AG04450 (cell line): ENCODE data around the gene TRIM59.

- CAGE, long polyA plus RNA, result no peak
- RRBS, result no CpG with 5 or more reads among the region's 9 CpGs
These were observed 22.0 kb downstream of the TRIM59 start for GRCh38 chr3:160427400-160428117.

- CAGE, long polyA plus RNA, result no peak
- RRBS, result no CpG with 5 or more reads among the region's 3 CpGs
These were observed 499 bp downstream of the TRIM59 start for GRCh38 chr3:160449165-160449408.

DNA sequence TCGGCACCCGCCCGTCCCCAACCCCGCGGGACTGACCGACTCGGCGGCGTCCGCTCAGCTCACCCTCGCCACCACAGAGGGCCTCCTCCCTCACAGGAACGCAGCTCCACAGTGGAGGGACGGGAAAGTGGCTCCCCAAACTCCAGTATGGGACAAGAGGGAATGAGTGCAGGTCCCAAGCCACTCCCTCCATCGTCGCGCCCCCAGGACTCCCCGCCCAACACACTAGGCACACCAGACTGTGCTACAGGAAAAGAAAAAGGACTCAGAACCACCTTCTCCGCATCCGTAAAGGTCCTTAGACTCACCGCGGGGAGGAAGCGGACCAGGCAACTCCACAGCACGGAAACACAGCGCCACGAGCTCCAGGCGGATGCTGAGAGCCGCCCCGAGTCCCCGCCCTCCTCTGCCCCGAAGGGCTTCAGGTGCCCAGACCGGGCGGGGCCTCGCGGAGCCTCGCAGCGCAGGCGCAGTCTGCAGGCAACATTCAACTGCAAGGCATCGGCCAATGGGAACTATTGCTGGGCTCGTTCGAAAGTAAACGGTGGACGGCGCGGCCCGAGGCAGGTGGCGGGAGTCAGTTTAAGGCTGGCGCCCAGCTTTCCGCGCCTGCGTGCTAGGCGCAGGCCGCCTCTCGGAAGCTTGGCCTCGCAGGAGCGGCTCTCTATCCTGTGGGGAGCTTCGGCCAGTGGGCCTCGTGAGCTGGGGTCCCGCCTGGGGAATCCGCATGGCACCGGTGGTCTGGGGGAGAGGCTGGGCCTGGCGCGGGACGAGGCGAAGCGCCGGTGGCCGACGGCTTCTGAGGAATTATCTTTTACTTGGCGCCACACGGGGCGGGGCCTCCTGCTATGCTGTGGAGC, at the start of gene TRIM59:
Gene TRIM59 (minus strand): TSS at position 378 of the 860 bp plus-strand sequence.
- CAGE, long polyA plus RNA, result start-site peak on the minus strand centred at position 384 of the sequence, 107 bp wide, 314 and 197 reads in 2 replicates
- RRBS, result 1% methylated on average over 9 of the region's 71 CpGs

DNA sequence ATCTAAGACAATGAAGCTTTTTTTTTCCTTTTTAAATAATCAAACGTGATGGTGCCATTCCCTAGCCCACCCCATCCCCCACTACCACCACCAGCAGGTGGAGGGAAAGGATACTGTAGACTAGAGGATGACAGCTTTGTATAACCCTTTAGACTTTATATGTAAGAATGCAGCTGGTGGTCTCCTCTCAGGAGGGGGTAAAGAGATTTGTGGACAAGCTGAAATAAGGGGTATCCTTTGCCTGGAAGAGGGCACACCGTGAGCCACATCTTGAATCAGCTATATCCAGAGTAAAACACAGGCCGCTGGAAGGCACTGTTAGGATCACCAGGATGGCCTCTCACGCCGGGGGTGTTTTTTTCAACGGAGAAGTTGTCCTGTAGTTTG, 1.1 kb downstream of the KPNA4 start:
- CAGE, long polyA plus RNA, result no peak
- RRBS, result no CpG with 5 or more reads among the region's 6 CpGs

DNA sequence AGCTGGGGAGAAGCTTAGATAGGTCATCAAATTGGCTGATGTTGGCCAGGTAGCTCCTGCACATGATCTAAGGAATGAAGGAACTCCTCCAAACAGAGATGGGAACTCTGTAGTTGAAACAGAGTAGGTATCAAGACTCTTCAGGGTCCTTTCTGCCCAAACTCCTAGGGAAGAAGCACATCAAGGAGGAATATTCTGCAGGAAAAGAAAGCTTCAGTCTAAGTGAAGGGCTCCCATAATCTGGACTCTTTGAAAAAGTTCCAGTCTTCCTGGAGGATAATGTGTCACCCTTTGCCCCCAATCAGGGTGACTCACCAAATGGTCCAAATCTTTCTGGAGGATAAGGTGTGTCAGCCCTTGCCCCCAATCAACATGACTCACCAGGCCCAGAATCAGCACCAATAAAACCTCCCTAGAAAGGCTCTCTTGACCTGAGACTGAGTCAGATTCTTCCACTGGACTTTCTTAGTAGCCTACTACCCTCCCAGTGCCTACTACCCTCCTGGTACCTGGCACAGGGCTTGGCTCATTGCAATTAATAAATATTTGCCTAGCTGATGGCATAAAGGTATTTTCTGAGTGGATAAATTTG, 9.6 kb upstream of the ARL14 start:
- CAGE, long polyA plus RNA, result no peak

- CAGE, long polyA plus RNA, result no peak
- RRBS, result no CpG with 5 or more reads among the region's 4 CpGs
These were observed 3.3 kb downstream of the PPM1L start for GRCh38 chr3:160759319-160759835.

- CAGE, long polyA plus RNA, result no peak
- RRBS, result no CpG with 5 or more reads among the region's 5 CpGs
These were observed 61.0 kb downstream of the PPM1L start for GRCh38 chr3:160816878-160817508.

GRCh38 chr3:161016404-161016832, 88.7 kb downstream of the B3GALNT1 start:
- CAGE, long polyA plus RNA, result no peak
- RRBS, result no CpG with 5 or more reads among the region's 4 CpGs

- CAGE, long polyA plus RNA, result no peak
- RRBS, result no CpG with 5 or more reads among the region's 6 CpGs
These were observed 35.5 kb downstream of the B3GALNT1 start for GRCh38 chr3:161069300-161070390.

DNA sequence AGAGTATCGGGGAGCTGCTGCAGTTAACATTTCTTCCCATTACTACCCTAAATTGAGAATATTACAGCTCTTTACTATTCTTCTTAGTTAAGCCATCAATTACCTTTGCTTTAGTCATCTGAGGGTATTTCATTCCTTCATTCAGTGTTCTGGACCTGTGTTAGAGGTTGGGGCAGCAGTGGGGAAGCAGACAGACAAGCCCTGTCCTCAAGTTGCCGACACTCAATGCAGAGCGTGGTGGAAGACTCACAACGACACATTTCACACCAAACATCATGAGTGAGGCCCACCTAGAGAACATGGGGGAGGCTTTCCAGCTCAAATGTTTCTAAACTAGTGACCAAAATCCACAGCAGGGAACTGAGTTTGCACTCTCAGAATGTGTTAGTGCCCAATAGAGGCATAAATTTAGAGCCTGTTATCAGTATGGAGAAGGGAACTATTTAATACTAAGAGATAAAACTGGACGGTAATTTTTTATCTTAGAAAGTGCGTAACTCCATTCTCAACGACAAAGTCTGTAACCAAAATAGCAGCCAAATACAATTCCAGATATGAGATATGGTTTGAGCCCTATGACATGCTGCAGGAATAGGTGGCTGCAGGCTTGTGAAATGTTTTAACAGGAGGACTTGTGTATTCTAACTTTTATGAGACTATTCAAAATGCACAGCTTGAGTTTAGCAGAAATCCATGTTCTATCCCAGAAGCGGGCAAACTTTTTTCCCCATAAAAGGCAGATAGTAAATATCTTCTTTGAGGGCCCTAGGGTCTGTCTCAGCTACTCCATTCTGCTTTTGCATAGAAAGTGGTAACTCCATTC, 3.6 kb downstream of the B3GALNT1 start:
- CAGE, long polyA plus RNA, result no peak
- RRBS, result no CpG with 5 or more reads among the region's 8 CpGs

- CAGE, long polyA plus RNA, result no peak
- RRBS, result no CpG with 5 or more reads among the region's 3 CpGs
These were observed 1.8 kb downstream of the NMD3 start for GRCh38 chr3:161222902-161223375.

DNA sequence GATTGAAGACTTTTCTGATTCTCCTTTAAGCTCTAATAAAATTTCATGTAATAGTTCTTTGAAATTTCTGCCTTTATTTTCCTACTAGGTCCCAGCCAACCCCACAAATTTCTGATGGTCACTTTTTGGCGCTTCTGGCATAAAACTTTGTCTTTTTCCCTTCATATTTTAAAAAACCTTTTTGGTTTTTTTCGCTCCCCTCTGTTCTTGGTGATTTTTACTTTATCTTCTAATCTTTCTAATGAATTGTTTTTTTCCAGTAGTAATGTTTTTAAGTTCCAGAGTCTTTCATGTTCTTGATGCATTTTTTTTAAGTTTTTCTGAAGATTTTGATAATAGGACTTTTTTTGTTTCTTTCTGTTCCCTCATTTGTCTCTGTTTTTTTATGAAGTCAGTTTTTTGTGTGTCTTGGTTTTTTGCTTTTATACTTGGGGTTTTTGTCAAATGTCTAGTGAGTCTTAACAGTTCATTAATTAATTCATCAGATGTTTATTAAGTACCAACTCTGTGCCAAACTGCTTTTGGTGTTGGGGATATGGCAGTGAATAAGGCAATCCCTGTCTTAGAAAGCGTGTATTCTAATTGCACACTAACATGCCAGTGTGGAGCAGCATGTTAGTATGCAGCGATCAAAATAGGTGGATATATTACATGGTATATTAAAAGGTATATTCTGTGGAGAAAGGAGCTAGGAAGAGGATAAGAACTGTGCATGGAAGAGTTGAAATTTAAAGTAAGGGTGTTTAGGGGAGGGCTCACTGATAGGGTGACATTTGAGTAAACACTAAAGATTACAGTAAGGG, 7.3 kb downstream of the NMD3 start:
- CAGE, long polyA plus RNA, result no peak
- RRBS, result no CpG with 5 or more reads among the region's 4 CpGs

- CAGE, long polyA plus RNA, result no peak
These were observed 418 bp upstream of the SI start for GRCh38 chr3:165078653-165079175.

DNA sequence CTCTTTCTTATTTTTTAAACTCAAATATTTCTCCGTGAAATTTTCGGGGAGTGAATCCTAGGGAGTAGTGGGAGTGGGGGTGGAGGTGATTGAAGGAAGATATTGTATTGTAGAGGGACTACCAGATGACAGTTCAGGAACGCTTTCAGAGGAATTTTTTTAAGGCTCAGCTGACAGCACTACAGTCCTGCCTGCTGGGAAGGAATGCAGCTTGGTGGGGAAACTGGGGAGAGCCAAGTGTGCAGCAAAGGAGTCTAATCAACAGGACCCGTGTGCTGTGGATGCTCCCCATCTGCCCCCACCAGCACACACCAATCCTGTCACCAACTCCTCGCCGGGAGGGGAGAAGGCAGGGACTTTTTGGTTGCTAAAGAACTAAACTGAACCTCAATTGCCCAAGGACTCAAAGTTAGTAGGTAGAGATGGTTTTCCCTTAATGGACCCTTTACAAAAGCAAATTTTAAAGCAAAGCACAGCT, 2.3 kb downstream of the SLITRK3 start:
- CAGE, long polyA plus RNA, result no peak
- RRBS, result no CpG with 5 or more reads among the region's 6 CpGs

DNA sequence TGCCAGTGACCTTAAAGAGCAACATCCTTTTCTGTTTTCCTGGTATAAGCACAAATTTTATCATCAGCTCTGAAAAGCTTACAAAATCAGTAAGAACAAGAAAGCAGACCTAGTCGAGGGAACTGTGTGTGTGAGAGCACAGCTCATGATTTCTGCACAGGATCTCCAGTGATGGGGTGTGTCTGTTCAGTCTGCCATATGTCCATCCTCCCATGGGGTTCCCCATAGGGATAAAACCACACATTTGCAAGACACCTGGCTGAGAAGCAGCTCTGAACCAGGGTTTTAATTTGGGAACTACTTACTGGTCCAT, 72.4 kb downstream of the GOLIM4 start:
- CAGE, long polyA plus RNA, result no peak
- RRBS, result no CpG with 5 or more reads among the region's 1 CpG

GRCh38 chr3:169133570-169134336, 529.8 kb downstream of the MECOM start:
- CAGE, long polyA plus RNA, result no peak
- RRBS, result no CpG with 5 or more reads among the region's 3 CpGs

GRCh38 chr3:169146150-169146999, 517.1 kb downstream of the MECOM start:
- CAGE, long polyA plus RNA, result start-site peak on the minus strand at chr3:169146515-169146549, 42 and 93 reads in 2 replicates
- RRBS, result 2% methylated on average over 15 of the region's 53 CpGs

- CAGE, long polyA plus RNA, result no peak
- RRBS, result no CpG with 5 or more reads among the region's 10 CpGs
These were observed 390.3 kb downstream of the MECOM start for GRCh38 chr3:169273047-169273865.

- CAGE, long polyA plus RNA, result no peak
- RRBS, result no CpG with 5 or more reads among the region's 8 CpGs
These were observed 71.3 kb downstream of the MECOM start for GRCh38 chr3:169591768-169593085.

GRCh38 chr3:169619158-169619521, 44.4 kb downstream of the MECOM start:
- CAGE, long polyA plus RNA, result no peak
- RRBS, result no CpG with 5 or more reads among the region's 11 CpGs